ENCODE data around the genes ZNF621 and LYZL4.

- RRBS = no CpG with 5 or more reads among the region's 8 CpGs
Observed at GRCh38 chr3:40524091-40524644, 592 bp upstream of the ZNF621 start.

DNA sequence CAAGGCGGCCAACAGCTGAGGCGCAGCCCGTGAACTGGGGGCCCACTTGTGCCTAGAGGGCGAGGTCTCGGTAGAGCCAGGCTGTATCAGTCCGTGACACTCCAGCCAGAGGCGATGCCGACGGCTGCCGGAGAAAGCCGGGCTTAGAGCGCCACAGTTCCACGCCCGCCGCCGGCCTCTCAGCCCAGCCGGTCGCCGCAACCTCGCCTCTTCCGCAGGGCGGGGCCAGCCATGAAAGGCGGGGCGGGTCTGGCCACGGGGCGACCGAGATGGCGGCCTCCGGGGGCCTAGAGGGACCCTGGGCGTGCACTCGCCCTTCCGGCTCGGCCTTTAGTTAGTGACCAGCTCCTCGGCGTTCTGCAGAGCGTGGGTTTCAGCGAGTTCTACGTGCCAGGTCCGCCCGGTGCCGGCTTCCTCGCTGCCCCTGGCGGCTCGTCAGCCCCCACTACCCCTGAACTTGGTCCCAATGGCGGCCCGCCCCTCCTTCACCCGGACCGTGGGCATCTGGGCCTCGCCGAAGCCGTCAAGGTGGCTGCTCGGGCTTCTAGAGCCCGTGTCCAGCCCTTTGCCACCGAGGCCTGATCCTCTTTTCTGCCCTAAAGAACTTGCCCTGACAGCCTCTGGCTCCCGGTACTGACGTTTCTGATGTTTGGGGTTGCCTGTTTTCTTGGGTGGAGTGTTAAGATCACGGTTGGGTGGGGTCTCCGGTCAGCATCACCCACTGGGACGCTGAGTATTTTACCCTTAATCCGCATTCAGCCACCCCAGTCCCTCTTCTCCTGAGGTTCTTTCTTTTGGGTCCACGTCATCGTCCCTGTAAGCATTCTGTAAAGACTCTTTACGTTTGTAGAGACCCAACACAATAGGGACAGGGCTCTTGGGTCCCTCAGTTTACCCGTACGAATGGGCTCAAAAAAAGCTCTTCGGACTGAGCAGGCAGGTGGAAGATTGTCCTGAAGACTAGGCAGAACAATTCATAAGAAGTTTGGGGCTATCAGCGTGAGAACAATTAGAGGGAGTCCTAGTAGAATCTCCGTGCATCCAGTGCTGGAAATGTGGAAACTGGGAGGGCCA is at the start of gene ZNF621:
TSS of gene ZNF621 (plus strand) at position 316 of the 1,074 bp plus-strand sequence.
- RRBS = 2% methylated on average over 32 of the region's 68 CpGs

- RRBS = no CpG with 5 or more reads among the region's 5 CpGs
Observed at GRCh38 chr3:40538533-40539399, 14.0 kb downstream of the ZNF621 start.

DNA sequence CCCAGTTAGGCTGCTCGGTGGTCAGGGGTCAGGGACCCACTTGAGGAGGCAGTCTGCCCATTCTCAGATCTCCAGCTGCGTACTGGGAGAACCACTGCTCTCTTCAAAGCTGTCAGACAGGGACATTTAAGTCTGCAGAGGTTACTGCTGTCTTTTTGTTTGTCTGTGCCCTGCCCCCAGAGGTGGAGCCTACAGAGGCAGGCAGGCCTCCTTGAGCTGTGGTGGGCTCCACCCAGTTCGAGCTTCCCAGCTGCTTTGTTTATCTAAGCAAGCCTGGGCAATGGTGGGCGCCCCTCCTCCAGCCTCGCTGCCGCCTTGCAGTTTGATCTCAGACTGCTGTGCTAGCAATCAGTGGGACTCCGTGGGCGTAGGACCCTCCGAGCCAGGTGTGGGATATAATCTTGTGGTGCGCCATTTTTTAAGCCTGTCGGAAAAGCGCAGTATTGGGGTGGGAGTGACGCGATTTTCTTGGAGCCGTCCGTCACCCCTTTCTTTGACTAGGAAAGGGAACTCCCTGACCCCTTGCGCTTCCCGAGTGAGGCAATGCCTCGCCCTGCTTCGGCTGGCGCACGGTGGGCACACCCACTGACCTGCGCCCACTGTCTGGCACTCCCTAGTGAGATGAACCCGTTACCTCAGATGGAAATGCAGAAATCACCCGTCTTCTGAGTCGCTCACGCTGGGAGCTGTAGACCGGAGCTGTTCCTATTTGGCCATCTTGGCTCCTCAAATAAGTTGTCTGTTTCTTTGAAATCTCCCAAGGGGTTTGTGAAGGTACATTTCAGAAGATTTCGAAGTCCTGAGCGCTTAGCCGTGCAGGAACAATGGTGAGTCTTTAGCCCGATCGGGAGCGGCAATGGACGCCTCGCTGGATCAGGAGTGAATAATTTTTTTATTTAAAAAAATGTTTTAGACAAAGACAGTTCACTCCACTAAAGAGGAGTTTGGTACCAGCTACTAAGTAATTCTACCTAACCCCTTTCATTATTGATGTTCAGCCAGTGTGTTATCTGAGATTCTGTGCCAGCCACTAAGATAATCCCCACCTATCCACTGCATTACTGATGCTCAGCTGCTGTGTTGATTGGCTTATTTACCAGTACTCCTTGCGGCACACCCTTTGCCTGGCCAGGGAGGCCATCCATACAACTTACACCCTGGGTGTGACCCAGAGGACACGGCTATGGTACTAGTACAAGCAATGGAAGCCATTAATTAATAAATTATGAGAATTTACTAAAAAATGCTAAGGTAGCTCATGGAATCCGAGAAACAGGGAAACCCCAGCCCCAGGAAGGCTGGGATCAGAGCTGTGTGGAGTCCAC is 291.1 kb upstream of the CTNNB1 start:
- RRBS = no CpG with 5 or more reads among the region's 39 CpGs

GRCh38 chr3:41238947-41239958 is 39.9 kb downstream of the CTNNB1 start:
- RRBS = no CpG with 5 or more reads among the region's 5 CpGs

GRCh38 chr3:41961321-41961916 is 484 bp downstream of the ULK4 start:
- RRBS = no CpG with 5 or more reads among the region's 50 CpGs

DNA sequence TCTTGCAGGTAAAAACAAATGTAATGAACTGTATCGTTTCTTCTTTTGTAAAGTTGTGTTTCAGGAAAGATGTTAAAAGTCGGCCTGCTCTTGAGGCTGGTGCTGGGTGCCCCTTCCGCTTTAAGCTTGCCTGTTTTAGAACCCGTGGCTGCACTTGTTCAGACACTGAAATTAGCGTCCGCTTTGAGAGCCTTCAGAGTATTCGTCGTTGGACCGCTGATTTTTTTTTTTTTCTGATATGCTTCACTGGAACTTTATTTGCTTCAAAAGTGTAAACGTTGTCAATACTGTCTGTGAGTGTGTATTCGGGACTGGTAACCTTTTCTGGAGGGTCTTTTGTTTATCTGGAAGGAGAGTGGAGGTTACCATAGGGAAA is 52.7 kb upstream of the ULK4 start:
- RRBS = no CpG with 5 or more reads among the region's 11 CpGs

DNA sequence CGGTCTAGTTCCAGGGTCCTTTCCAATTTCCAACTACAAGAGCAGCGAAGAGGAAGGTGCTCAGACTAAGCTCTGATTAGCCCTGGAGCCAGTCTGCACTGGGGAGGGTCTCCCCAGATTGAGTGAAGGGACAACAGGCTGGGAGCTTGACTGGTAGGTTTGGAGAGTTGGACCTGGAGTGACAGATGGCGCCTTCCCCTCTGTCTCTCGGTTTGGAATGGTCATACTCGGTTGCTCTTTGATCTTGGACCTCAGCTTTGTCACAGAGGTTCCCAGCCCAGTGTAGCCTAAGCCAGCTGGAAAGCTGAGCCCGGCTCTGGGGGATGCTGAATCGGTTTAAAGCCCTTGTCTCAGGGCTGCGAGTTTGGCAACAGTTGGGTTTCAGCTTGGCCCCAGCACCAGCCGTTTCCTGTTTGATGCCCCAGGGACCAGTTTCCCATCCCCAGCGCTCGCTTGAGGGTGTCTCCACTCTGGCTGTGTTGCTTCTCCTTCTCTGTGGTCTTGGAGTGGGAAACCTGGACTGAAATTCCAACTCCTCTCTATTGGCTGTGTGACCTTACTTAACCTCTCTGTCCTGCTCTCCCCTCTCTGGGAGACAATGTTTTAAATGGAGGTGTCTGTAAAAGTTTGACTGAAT is 53.2 kb upstream of the ULK4 start:
- RRBS = no CpG with 5 or more reads among the region's 11 CpGs

GRCh38 chr3:42032539-42033061 is 58.6 kb upstream of the TRAK1 start:
- RRBS = no CpG with 5 or more reads among the region's 8 CpGs

DNA sequence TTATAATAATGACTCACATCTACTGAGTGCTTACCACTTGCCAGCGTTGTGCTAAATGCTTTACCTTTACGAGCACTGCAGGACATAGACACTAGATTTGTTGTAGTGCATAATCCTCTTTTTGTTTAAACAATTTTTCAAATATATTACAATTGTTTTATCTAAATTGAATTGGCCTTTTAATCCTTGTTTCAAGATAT is 42.4 kb downstream of the TRAK1 start:
- RRBS = no CpG with 5 or more reads among the region's 2 CpGs

- RRBS = no CpG with 5 or more reads among the region's 2 CpGs
Observed at GRCh38 chr3:42149994-42150348, 58.8 kb downstream of the TRAK1 start.

DNA sequence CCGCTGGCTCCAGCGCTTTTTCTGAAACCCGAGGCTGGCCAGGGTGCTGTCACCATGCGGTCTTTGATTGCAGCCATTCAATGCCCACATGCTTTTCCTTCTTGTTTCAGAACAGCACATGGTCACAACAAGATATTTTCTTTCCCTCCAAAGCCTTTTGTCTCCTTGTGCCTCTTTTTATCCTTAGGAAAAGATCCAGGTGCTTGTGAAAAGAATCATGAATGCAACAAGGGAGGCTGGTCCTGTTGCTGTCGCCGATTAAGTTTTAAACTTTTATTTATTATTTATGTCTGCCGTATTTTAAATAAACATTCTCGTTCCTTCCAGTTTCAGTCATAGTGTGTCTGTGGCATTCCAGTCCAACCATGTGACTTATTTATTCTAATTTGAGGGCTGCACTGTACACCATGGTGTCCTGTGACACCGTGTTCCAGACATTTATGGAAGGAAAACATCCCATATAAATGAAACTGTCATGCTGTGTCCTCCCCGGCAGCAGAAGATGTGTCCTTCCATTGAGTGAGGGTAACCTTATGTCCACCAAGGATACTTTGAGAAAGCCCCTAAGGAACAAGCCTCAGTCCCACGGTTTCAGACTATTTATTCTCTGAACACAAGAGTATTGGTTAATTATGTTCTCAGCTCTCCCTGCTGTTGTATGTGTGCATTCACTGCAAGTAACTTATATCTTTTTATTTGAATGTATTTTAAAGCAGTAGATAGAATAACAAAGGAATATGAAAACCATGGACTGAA is 41.0 kb downstream of the CCK start:
- RRBS = no CpG with 5 or more reads among the region's 11 CpGs

- RRBS = no CpG with 5 or more reads among the region's 2 CpGs
Observed at GRCh38 chr3:42410422-42410841, at the start of gene LYZL4. TSS of gene LYZL4 (minus strand) at chr3:42410610.

GRCh38 chr3:42472926-42474017 is 29.2 kb upstream of the VIPR1 start:
- RRBS = no CpG with 5 or more reads among the region's 11 CpGs

GRCh38 chr3:42489269-42489627 is 13.2 kb upstream of the VIPR1 start:
- RRBS = no CpG with 5 or more reads among the region's 3 CpGs

- RRBS = no CpG with 5 or more reads among the region's 3 CpGs
Observed at GRCh38 chr3:42627084-42627809, 26.2 kb upstream of the ZBTB47 start.

GRCh38 chr3:42873512-42874605 is 1.8 kb downstream of the CYP8B1 start:
- RRBS = no CpG with 5 or more reads among the region's 21 CpGs

DNA sequence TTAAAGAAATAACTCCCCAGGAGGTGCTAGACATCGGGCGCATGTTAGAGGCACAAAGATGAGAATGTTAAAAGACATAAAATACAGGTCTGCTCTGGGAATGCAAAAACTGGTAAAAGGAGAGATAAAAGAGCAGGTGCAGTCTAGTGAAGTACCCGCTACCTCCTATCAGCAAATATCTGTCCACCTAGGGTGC is 307 bp upstream of the ZNF662 start:
- RRBS = no CpG with 5 or more reads among the region's 3 CpGs

GRCh38 chr3:43181178-43181863 is 75.4 kb upstream of the POMGNT2 start:
- RRBS = no CpG with 5 or more reads among the region's 14 CpGs

GRCh38 chr3:43194516-43195004 is 88.7 kb upstream of the POMGNT2 start:
- RRBS = no CpG with 5 or more reads among the region's 5 CpGs